Colon Carcinoma Metastatic in the Brain (tissue), 2 donors: Measurements from ENCODE around the genes CCL3, TBC1D3B, SYNRG and TBC1D3K.

- PRO-cap, 2 experiments, result no peak in any of the 2 experiments
Observed at GRCh38 chr17:35374179-35374713, 825 bp upstream of the SLFN11 start.

GRCh38 chr17:35375851-35376109, 2.4 kb upstream of the SLFN11 start:
- PRO-cap, 2 experiments, result no peak in any of the 2 experiments

DNA sequence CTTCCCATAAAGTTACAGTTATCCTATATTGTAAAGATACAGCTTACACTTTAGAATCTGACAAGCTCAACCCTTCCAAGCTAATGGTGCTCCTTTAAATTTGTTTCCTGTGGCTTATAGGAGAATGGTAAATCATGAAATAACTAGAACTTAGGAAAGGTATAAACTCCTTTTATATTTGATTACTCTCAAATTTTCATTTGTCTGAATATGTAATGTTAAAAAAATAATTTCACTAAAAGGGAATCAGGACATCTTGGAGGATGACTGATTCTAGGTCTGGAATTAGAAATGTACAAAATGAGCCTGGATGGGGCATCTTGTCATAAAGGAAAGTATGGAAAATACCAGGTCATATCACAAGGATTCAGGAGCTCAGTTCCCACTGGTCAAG, 16.2 kb downstream of the AP2B1 start:
- PRO-cap, 2 experiments, result no peak in any of the 2 experiments

DNA sequence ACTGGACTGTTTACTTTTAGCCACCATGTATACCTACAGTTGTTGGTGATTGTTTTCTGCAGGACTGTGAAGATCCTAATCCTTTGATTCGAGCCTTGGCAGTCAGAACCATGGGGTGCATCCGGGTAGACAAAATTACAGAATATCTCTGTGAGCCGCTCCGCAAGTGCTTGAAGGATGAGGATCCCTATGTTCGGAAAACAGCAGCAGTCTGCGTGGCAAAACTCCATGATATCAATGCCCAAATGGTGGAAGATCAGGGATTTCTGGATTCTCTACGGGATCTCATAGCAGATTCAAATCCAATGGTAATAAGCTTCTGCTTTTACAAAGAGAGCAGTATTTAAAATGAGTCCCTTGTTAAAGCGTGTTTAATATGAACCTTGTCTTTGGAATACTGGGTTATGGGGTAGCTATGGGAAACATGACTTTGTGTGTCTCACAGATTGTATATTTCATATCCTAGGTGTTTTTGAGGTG, 21.0 kb downstream of the AP2B1 start:
- PRO-cap, 2 experiments, result no peak in any of the 2 experiments

DNA sequence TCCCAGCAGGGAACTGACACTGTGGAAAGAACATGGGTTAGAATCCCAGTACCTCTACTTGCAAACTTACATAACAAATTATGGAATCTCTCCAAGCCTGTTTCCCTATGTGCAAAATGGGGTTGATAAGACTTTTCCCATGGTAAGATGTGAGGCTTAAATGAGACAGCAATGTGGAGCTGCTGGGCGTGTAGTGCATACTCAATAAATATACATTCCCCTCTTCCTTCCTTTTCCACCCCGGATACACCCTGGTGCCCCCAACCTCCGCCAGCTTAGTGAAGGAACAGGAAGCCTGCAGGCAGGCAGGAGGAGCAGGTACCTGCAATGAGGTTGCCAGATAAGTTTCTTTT, 14.8 kb downstream of the C17orf50 start:
- PRO-cap, 2 experiments, result no peak in any of the 2 experiments

DNA sequence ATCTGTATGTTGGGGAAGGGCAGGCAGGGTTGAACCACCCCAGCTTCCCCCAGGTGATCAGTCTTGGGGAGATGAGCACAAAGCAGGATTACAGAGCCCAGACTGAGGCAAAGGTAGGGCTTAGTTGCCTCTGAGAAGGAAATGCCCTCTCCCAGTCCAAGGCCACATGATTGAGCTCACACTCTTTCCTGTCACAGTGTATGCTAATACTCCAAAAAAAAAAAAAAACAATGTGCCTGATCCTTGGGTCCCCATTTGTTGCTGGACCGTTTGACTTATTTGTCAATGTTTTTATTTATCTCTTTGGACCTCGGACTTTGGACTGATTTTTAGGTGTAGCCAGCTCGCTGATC, 505 bp upstream of the CCL16 start:
- PRO-cap, 2 experiments, result no peak in any of the 2 experiments

- PRO-cap, 2 experiments, result peak in 2 of 2 experiments; most common minus-strand start chr17:36090143 (in 2)
Observed at GRCh38 chr17:36089515-36090779, at the start of gene CCL3. Gene CCL3 (minus strand): TSS chr17:36090143.

DNA sequence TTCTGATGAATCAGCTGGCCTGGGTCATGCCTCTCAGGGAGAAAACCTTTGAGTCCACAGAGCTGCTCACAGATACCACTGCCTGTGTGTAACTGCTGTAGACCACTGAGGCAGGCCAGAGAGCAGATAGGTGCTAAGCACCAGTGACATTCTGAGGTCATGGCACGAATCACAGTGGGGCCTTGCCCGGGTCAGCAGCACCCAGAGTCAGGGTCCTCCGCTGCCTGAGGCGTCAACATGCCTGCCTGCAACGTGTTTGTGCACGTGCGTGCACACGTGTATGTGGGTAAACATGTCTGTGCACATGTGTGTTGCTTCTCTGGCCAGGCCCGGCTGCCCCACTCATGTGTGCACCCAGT, at the start of gene TBC1D3B:
Gene TBC1D3B, minus strand, starts transcription at position 153 of the 359 bp plus-strand sequence.
- PRO-cap, 2 experiments, result no peak in any of the 2 experiments

- PRO-cap, 2 experiments, result no peak in any of the 2 experiments
Observed at GRCh38 chr17:36550504-36551307, 6.0 kb downstream of the GGNBP2 start.

GRCh38 chr17:36690583-36690799, 89.1 kb downstream of the MRM1 start:
- PRO-cap, 2 experiments, result peak in 1 of 2 experiments; most common minus-strand start chr17:36690673 (in 1)

DNA sequence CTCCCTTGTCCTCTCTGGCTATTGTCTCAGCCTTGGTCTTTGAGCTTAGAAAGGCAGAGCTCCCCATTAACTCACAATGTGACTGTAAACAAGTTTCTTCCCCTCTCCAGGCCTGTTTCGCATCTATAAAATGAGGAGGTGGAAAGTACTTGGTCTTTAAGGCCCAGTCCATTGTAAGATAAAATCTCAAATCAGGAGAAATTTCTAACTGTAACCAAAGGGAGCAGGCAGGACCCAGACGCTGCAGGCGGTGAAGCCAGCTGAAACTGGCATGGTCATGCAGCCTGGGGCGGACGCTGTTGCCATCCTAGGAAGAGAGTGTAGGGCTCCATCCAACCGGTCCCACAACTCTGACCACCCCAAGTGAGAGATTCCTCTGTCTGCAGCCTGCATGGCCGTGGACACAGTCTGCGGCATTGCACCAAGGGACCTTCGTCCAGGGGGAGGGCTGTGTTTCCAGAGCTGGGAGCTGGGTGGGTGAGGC, 17.4 kb upstream of the LHX1 start:
- PRO-cap, 2 experiments, result no peak in any of the 2 experiments

- PRO-cap, 2 experiments, result no peak in any of the 2 experiments
Observed at GRCh38 chr17:36921071-36921920, 16.0 kb upstream of the LHX1 start.

- PRO-cap, 2 experiments, result peak in 1 of 2 experiments; most common plus-strand start chr17:37067983 (in 1); most common minus-strand start chr17:37067830 (in 1)
Observed at GRCh38 chr17:37067423-37068091, 118.8 kb downstream of the AATF start.

- PRO-cap, 2 experiments, result no peak in any of the 2 experiments
Observed at GRCh38 chr17:37301118-37301891, 74.5 kb upstream of the C17orf78 start.

GRCh38 chr17:37489983-37490823, 512 bp downstream of the DUSP14 start:
- PRO-cap, 2 experiments, result no peak in any of the 2 experiments

GRCh38 chr17:37490824-37491674, 1.4 kb downstream of the DUSP14 start:
- PRO-cap, 2 experiments, result peak in 1 of 2 experiments; most common plus-strand start chr17:37491146 (in 1); most common minus-strand start chr17:37491055 (in 1)

GRCh38 chr17:37523570-37523937, 33.9 kb downstream of the DUSP14 start:
- PRO-cap, 2 experiments, result no peak in any of the 2 experiments

GRCh38 chr17:37608496-37609528, at the start of gene SYNRG:
Gene SYNRG (minus strand): TSS chr17:37609418.
- PRO-cap, 2 experiments, result peak in 2 of 2 experiments; most common minus-strand start chr17:37609369 (in 2)

DNA sequence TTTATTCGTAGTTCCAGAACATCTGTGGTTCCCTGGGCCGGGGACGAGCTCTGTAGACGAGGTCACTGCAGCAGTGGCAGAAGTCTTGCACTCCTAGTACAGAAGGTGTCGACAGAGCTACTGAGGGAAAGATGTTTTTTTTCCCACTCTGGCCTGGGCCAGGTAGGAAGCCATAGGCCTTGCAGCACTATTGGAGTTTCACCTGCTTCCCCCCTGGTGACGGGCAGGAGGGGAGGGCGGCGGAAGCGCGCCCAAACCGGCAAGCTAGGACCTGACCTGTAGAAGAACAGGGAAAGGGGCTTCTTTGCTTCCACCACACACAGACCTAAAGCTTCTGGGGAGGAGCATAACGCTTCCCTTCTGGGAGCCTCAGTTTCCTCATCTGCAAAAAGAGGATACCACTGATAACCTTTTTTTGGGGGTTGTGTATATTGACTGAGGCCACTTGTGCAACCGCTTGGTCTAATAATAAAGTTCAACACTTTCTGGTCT, 1.3 kb upstream of the HNF1B start:
- PRO-cap, 2 experiments, result no peak in any of the 2 experiments

DNA sequence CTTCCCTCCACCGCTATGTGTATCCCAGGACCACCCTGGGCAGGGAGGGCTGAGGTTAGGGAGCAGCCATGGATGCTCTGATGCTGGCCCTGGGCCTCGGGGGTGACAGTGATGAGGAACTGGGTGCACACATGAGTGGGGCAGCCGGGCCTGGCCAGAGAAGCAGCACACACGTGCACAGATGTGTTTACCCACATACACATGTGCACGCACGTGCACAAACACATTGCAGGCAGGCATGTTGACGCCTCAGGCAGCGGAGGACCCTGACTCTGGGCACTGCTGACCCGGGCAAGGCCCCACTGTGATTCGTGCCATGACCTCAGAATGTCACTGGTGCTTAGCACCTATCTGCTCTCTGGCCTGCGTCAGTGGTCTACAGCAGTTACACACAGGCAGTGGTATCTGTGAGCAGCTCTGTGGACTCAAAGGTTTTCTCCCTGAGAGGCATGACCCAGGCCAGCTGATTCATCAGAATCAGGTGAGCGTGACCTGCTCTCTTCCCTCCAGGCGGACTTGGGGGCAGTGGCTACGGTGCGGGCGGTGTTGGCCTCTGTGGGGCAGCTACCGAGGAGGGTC, at the start of gene TBC1D3K:
Gene TBC1D3K, plus strand, starts transcription at position 326 of the 579 bp plus-strand sequence.
- PRO-cap, 2 experiments, result no peak in any of the 2 experiments